PFSK-1 (cell line): ENCODE measurements around the gene GAD2.

DNA sequence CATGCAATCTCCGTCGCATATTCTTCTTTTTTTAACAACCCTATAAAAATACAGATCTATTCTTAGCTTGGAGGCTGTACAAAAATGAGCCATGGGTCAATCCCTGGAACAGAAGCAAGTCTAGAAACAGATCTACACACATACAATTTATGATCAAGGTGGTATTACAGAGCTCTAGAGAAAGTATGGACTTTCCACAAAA, 71.7 kb downstream of the ARHGAP21 start:
- RRBS: no CpG with 5 or more reads among the region's 2 CpGs

- RRBS: no CpG with 5 or more reads among the region's 6 CpGs
Measured at GRCh38 chr10:24707568-24708549, 15.8 kb downstream of the ARHGAP21 start.

DNA sequence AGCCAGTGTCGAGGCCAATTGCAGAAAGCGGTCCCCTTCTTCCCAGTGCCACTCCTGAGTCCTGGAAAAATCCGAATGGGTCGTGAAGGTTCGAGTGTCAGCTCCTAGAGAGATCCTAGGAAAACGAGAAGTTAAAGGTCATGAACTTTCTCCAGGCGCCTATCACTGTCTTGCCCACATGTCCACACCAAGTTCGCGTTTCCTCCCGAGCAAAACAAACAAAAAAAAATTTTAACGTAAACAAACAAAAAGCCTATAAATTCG, 1.6 kb downstream of the ARHGAP21 start:
- RRBS: no CpG with 5 or more reads among the region's 12 CpGs

- RRBS: 2% methylated on average over 16 of the region's 42 CpGs
Measured at GRCh38 chr10:24722497-24723019, 1.1 kb downstream of the ARHGAP21 start.

GRCh38 chr10:24723020-24723575, 589 bp downstream of the ARHGAP21 start:
- RRBS: 1% methylated on average over 42 of the region's 72 CpGs

DNA sequence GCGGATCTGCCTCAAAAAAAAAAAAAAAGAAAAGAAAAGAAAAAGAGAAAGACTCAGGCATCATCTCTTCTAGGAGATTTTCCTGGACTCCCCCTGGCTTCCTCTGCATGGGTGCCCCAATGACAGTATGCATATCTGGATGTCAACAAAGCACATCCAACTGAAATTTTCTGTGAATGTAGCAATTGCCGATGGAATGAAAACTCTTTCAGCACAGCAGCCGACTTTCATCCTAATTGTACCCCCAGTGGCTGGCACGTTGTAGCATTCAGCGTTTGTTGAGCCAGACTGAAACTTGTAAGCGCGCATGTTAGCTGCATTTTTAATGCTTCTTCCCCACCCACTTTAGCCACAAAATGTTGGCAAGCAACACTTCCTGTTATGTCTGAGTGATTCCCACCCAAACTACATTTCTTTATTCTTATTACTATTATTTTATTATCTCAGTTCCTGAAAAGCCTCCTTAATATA, 70.2 kb downstream of the PRTFDC1 start:
- RRBS: no CpG with 5 or more reads among the region's 7 CpGs

- RRBS: no CpG with 5 or more reads among the region's 5 CpGs
Measured at GRCh38 chr10:25078955-25079550, 62.6 kb downstream of the THNSL1 start.

GRCh38 chr10:26215861-26216863, at the start of gene GAD2:
TSS of gene GAD2 (plus strand) at chr10:26216774.
- RRBS: 33% methylated on average over 12 of the region's 93 CpGs

DNA sequence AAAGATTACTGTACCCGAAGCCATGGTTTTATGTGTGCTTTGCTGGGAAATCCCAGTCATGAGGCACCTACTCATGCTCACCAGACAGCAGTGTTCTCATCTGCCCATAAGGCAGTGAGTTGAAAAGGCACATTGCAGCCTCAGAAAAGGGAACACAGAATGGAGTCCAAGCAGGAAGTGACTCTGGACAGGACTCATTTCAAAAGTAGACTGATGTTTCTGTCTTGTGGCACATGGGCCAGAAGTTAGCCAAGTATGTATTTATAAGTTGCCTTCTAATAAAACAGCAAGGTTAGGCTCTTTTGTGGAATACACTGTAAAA, 40.2 kb downstream of the PDSS1 start:
- RRBS: no CpG with 5 or more reads among the region's 1 CpG

- RRBS: 10% methylated on average over 6 of the region's 42 CpGs
Measured at GRCh38 chr10:27240968-27241785, 580 bp upstream of the ACBD5 start.

DNA sequence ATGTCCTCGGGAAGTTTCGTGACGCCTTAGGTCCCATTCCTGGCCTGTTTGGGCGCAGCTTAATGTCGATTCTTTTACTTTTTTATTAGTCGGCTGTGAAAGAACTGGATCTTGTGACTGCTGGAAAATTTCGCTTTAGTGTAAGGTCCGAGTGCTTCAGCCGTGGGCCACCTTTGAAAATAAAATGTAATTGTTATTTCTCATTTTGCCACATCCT, 694 bp downstream of the RAB18 start:
- RRBS: no CpG with 5 or more reads among the region's 9 CpGs

DNA sequence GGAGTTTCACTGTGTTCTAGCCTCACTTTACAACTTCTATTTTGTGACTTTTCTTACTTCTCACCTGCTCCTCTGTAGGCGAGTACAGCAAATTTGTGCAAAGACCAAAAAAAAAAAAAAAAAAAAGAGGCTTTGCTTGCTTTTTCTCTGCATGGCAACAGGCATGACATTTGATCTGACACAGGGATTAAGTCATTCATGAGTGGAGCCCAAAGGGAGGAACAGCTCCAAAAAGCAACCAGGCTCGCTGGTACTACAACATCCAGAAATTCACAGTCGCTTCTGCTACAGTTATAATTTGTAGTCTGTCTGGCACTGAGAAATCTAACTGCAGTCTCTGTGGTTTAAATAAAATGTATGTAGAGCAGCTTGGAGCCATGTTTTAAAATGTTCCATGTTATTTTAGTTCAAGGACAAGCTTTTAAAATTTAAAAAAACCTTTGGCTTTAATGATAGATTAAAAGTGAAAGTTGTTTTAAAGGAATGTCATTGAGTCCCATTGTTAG, 31.7 kb downstream of the MKX start:
- RRBS: no CpG with 5 or more reads among the region's 3 CpGs

DNA sequence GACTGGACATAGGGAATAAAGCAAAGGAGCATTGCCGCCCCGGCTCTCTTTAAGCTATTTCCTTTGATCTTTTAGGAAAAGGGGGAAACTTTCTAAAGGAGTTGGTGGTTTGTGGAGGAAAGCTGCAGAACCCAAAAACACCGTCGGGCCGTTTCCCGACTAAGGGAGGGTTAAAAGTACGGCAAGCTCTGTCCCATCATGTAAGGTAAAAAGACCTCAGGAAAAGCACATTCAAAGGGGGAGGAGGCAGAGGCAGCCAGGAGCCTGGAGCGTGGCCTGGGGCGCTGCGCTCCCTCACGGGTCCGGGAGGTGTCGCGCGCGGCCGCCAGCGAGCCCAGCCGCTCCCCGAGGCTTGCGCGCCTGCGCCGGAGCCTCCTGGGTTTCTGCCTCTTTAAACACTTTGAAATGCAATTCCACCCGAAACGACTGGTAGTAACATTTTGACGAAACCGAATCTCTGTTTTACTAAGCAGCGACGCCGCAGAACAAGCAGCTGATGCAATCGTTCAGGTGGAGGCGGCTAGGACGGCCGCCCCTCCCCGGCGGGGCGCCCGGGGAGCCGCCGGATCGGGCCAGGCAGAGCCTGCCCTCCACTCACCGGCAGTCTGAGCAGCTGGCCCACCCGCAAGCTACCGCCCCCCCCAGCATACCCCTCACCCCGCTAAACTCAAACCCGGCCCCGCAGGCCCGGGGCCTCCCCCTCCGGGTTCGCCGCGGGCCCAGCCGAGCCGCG, 3.5 kb downstream of the MKX start:
- RRBS: 19% methylated on average over 24 of the region's 56 CpGs

- RRBS: no CpG with 5 or more reads among the region's 3 CpGs
Measured at GRCh38 chr10:28303923-28304453, 1.1 kb upstream of the MPP7 start.

GRCh38 chr10:28367619-28368756, 65.1 kb upstream of the MPP7 start:
- RRBS: no CpG with 5 or more reads among the region's 20 CpGs

- RRBS: no CpG with 5 or more reads among the region's 5 CpGs
Measured at GRCh38 chr10:28542042-28542822, 9.3 kb downstream of the WAC start.

GRCh38 chr10:29409306-29410293, 120.7 kb downstream of the LYZL1 start:
- RRBS: 2% methylated on average over 16 of the region's 78 CpGs

DNA sequence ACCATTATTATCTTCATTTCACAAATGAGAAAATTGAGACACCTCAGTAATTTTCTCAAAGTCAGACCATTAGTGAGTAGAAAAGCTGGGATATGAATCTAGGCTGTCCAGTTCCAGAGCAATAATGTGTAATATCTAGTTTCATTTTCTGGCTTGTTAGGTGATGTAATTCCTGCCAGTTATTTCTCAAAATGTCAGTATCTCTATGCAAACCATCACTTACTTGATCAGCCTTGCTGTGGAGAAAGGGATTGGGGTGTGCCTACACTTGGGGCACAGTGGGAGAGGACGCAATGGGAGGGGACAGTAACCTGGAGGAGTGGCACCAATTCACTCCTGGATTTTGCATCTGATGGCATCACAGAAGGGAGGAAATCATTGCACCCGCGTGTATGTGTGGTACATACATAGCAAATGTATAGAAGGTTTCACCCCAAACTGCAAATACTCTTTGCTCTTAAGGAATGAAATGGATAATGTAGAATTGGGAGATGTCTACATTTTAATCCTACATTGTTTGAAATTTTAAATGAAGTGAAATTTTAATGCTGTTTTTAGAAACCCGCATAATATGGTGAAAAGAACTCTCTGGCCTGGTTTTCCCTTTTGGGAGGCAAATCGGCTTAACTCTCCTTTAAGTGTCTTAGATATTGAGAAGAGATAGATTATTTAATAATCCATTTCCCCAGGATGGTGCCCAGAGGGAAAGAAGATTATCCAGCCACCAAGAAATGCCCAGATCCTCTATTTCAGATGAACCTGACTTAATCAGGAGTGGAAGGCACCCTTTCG, 157.7 kb downstream of the LYZL1 start:
- RRBS: no CpG with 5 or more reads among the region's 6 CpGs